T47D (cell line): ENCODE measurements around a stretch of chr4.

GRCh38 chr4:13544558-13545297 is 420 bp upstream of the NKX3-2 start:
- RRBS: 2% methylated on average over 9 of the region's 57 CpGs

DNA sequence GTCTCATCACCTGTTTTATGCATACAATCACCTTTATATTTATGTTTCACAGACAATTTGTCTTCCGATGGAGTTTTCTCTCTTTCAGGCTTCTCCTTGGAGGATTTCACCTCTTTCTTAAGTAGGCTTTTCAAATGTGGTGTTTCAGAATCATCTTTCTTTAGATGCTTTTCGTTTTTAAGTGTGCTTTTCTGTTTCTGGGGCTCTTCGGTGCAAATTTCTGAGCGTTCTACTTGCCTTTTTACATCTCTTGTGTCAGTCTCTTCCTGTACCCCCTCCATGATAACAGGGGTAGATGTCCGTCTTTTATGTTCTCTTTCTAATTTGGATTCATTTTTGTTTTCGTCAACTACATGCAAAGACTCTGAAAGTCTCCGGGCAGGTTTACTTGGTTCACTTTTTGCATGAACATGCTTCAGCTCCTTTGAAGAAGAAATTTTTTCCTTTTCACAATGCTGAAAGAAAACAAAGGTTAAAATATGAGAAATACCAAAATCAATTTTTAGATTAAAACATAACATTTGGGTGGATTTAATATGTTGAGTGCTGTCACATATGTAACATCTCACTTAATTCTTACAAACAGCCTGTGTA is 22.8 kb downstream of the BOD1L1 start:
- RRBS: no CpG with 5 or more reads among the region's 7 CpGs

GRCh38 chr4:14771093-14771586 is 231.1 kb upstream of the CPEB2 start:
- RRBS: no CpG with 5 or more reads among the region's 3 CpGs

DNA sequence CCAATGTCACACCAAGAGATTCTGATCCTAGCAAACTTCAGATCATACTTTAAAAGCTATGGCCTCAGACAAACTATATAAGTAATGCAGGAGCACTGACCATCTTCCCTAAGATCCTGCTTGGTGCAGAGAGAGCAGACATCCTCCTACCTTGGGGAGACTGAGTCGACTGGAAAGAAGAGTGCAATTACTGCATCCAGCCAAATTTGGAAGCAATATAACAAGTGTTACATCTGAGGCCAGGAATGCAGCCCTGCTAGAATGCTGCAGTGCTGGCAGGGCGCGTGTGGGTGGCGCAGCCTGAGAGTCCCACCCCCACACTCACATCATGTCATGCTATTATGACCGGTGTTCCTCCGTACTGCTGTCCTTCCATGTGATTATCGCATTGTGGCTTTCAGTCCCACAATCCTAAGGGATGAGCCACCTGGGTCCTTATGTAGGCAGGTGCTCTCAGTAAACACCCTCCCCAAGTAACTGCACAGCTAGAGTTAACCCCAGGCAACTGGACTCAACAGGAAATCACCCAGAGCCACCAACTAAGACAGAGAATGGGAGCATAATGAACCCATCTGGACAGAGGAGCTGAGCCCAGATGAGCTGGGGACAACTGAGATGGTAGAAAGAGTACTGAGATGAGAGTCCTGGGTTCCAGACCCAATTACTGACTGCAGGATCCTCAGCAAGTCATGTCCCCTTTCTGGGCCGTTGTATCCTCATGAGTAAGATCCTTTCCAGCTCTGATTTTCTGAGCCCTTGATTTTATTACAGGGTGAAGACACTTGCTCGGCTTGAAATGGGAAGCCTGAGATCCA is 122.5 kb upstream of the CPEB2 start:
- RRBS: no CpG with 5 or more reads among the region's 9 CpGs

GRCh38 chr4:15001901-15002398 is 331 bp upstream of the CPEB2 start:
- RRBS: 1% methylated on average over 31 of the region's 64 CpGs

GRCh38 chr4:15065937-15067071 is 64.0 kb downstream of the CPEB2 start:
- RRBS: no CpG with 5 or more reads among the region's 11 CpGs

- RRBS: no CpG with 5 or more reads among the region's 4 CpGs
Measured at GRCh38 chr4:15414329-15415042, 13.3 kb upstream of the C1QTNF7 start.

DNA sequence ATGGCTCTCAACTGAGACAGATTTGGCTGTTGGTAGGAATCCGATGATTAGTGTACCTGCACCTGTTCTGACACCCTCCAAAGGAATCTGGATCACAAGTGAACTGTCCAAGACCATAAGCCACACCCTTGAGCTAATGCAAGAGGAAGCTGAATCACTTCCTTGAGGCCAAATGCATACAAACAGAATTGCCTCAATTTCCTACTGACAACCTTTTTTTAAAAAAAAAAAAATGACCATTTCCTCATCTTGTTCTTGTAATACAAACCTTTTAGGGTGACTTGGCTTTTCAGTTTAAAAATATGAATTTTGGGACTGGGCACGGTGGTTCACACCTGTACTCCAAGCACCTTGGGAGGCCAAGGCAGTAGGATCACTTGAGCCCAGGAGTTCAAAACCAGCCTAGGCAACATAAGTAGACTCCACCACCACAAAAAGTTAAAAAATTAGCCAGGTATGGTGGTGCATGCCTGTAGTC is 10.7 kb upstream of the FBXL5 start:
- RRBS: no CpG with 5 or more reads among the region's 2 CpGs

- RRBS: no CpG with 5 or more reads among the region's 12 CpGs
Measured at GRCh38 chr4:16158110-16158960, 67.9 kb downstream of the TAPT1 start.

- RRBS: no CpG with 5 or more reads among the region's 7 CpGs
Measured at GRCh38 chr4:16168393-16169304, 57.6 kb downstream of the TAPT1 start.

DNA sequence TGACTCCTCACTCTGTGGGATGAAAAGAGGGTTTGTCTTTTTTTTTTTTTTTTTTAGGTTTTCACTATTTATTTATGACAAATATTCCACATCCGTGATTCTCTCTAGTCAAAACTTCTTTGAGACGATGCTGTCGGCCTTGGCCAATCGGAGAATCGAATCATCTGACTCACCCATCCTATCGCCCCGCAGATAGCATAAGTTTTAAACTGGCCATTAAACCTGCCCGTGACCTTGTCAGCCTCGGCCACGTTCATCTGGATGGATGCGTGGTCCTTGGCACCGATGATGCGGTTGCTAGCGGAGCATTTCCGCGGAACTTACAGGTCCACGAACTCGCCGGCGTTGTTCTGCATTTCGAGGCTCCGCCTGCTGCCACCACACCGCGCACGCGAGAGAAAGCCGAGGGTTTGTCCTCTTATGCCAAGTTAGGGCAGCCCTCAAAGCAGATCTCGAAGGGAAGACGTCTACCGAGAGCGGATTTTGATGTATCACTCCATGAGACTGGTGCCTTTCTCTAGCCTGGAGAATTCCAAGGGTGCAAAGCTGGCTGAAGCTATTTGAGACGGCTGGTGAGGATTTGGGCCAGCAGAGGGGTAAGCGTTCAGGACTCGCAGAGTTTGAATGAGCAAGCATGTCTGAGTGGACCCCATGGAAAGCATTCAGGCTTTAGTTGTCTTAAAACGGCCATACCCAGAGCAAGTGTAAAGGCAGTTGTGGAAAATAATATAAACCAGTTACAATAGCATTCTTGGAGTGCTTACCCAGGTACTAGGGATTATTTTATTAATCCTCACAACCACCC is 30.1 kb upstream of the TAPT1 start:
- RRBS: no CpG with 5 or more reads among the region's 35 CpGs

DNA sequence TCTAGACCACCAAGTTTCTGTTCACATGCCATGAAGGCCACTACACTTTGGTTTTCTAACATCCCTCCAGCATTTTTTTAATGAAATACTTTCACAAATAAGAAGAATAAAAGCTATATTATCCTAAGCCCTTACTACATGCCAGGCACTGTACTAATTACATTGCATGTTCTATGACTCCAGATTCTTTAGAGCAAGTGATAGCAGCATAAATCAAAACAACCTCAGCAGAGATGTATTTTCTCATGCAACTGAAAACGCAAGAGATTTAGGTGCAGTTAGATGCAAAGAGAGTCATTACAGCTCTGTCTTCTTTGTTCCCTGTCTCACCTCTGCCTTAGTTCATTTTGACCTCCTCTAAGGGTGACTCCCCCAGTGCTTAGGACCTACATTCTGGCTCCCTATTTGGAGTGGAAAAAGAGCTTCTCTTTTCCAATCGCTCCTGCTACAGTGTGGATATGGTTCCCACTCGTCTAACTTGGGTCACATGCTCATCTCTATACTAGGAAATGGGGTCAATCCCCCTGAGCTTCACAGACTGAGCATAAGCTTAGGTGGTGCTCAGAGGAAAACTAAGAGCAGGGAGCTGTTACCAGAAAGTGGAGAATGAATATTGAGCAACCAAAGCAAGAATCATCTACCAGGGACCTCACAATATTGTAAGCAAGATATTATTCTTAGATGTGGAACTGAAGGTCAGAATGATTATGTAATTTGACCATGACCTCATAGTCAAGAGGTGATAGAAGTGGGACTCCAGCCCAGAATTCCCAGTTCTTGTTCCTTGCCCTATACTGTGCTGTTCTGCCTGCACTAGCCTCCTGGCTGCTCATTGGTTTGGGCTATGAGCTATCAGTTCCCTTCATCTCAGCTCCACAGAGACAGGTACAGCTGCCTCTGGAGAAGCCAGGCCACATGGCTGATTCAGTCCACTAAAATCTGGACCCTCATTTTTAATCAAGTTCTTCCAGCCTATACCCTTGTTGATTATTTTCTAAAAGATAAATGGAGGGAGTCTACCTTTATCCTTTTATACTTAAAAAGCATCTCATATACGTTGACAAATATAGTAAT is 229.6 kb downstream of the LDB2 start:
- RRBS: no CpG with 5 or more reads among the region's 4 CpGs

GRCh38 chr4:17336280-17336949 is 175.5 kb downstream of the QDPR start:
- RRBS: no CpG with 5 or more reads among the region's 11 CpGs

GRCh38 chr4:17436030-17436674 is 75.7 kb downstream of the QDPR start:
- RRBS: no CpG with 5 or more reads among the region's 17 CpGs

DNA sequence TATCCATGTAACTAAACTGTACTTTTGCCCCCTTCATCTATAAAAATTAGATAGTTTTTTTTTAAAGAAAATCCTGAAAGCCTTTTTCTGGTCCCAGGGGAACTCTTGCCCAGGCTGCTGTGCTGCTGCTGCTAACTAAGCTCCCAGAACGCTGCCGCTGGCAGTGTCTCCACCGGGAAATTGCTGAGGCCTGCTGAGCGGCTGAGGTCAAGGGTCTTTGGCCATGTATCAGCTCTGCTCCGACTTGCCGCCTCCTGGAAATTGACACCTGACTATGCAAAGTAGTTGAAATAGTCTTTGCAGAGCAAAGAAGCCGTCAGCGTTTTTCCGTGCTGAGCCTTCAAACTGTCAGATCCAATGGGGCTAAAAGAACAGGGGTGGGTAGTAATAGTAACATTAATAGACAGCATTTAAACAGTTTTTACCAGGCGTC is 851 bp downstream of the QDPR start:
- RRBS: no CpG with 5 or more reads among the region's 10 CpGs

GRCh38 chr4:17583964-17584573 is 7.1 kb downstream of the LAP3 start:
- RRBS: no CpG with 5 or more reads among the region's 9 CpGs

GRCh38 chr4:18418074-18418550 is 396.6 kb upstream of the LCORL start:
- RRBS: no CpG with 5 or more reads among the region's 27 CpGs

DNA sequence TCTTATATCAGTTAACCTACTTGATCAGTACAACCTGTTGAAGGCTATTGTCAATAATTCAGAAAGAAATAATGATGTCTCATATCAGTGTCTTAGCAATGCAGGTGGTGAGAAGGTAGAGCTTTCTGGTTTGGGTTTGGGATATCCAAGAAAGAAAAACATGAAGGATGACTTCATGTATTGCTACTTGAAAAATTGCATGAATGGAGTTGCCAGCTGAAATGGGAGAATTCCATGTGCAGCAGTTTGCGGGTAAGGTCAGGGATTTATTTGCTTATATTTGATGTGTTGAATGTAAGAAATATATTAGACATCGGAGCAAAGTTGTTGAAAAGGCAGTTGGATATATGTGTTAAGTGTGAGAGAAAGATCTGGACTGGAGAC is 552.5 kb upstream of the LCORL start:
- RRBS: no CpG with 5 or more reads among the region's 2 CpGs

- RRBS: no CpG with 5 or more reads among the region's 1 CpG
Measured at GRCh38 chr4:18829096-18829469, 807.5 kb upstream of the LCORL start.